Calu3 (cell line): ENCODE data around the gene GCDH.

DNA sequence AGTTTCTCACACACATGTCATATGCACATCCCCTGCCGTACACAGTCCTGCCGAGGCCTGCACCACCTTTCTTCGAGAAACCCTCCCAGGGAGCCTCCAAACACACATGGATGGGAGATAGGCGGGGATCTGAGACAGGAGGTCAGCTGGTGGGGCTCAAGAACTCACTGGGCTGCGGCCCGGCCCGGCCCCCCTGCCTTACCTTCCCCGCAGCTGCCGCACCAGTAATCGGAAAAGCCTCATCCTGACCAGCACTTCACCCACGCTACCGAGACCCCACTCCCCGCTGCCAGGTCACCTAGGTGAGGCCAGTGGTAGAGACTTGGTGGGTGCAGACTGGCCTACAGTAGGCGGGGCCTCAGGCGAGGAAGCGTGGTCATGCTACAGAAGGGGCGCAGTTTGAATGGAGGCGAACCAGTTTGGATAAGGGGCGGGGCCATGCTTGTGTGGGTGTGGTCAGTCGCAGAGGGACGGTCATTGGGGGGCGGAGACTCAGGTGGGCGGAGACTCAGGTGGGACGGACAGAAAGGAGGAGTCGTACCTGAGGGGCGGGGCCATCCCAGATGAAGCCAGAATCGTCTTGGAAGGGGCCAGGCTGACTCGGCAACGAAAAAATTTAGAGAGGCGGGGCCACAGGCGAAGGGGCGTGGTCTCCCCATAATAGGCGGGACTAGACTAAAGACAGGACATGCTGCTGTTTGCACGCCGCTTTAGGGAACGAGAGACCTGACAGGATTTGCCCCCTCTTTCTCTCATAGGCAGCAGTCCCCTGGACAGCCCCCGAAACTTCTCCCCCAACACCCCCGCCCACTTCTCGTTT lies 2.1 kb downstream of the MAST1 start:
- PRO-cap = no peak

GRCh38 chr19:12890133-12891403 lies at the start of gene GCDH:
TSS of gene GCDH (plus strand) at chr19:12891160.
- PRO-cap = unidirectional peak, minus-strand start at chr19:12890791; bidirectional peak, plus-strand start at chr19:12891180, minus-strand start at chr19:12890840

DNA sequence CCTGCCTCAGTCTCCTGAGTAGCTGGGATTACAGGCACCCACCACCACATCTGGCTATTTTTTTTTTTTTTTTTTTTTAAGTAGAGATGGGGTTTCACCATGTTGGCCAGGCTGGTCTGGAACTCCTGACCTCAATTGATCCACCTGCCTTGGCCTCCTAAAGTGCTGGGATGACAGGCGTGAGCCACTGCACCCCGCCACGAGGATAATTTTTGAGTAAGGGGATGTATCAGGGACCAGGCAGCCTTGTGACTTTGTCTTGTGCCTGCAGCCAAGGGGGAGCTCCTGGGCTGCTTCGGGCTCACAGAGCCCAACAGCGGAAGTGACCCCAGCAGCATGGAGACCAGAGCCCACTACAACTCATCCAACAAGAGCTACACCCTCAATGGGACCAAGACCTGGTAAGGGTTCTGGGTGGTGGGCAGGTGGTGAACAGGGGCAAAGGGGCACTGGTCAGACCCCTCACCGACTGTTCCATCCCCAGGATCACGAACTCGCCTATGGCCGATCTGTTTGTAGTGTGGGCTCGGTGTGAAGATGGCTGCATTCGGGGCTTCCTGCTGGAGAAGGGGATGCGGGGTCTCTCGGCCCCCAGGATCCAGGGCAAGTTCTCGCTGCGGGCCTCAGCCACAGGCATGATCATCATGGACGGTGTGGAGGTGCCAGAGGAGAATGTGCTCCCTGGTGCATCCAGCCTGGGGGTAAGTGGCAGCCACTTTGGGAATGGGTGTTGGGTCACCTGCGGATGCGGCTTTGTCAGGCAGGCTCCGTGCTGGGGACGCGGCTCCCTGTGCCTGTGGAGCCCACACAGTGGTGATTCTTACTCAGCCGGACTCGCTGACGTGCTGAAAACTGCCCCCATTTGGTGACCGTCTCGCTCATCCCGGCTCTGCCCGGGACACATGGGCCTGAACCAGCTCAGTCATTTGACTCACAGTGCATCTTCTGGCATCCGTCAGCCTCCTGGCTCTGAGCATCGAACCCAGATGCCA lies 5.1 kb downstream of the GCDH start:
- PRO-cap = no peak

- PRO-cap = no peak
Observed at GRCh38 chr19:12922581-12922926, 3.5 kb upstream of the SYCE2 start.

- PRO-cap = no peak
Observed at GRCh38 chr19:12996546-12997032, 1.3 kb downstream of the NFIX start.

DNA sequence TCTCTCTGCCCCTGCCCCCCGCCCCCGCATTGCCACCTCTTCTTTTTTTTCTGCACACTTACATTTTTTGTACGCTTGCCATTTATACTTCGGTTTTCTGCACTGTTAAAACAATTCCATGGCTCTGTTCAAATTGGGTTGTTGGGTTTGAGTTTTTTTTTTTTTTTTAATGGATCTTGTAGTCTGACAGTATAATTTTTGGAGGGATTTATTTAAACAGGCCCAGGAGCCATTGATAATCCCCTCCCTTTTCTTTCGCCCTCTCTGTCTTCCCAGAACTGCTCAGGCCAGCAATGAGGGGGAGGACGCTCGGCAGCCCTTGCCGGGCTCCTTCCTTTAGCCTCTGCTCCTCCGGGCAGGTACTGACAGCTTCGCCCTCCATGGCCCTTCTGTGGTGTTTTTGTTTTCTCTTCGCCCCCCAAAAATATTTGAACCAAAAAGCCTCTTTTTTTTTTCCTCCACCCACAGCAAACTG lies 21.3 kb downstream of the NFIX start:
- PRO-cap = no peak

- PRO-cap = no peak
Observed at GRCh38 chr19:13034024-13034667, 38.9 kb downstream of the NFIX start.

- PRO-cap = no peak
Observed at GRCh38 chr19:13051579-13052172, 51.0 kb downstream of the LYL1 start.

GRCh38 chr19:13053709-13054395 lies 48.8 kb downstream of the LYL1 start:
- PRO-cap = bidirectional peak, plus-strand start at chr19:13054099, minus-strand start at chr19:13053782

DNA sequence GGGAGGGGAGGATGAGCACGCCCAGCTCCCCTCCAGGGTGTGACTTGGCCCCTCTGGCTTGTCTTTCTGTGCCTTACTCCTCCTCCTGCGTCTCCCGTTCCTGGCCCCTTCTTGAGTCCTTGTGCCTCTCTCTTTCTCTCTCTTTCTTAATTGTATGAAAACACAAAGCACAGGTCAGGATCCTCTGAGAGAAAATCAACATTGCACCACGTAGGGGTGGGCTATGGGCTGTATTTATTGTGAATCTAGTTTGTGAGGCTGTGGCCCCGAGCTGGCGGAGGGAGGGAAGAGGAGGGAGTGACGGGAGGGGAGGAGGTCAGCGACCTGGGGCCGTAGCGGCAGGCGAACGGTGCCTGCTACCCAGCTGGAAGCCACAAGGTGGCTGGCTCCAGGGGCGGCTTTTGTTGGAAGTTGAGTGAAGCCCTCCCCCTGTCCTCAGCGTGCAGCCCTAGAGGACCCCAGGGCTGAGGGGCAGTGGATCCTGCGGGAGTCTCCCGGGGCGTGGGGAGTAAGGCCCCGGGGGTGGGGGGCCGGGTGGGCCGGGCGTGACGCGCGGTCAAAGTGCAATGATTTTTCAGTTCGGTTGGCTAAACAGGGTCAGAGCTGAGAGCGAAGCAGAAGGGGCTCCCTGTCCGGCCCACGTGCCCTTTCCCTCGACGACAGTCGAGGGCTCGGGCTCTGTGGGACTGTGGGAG lies 6.4 kb downstream of the LYL1 start:
- PRO-cap = no peak

DNA sequence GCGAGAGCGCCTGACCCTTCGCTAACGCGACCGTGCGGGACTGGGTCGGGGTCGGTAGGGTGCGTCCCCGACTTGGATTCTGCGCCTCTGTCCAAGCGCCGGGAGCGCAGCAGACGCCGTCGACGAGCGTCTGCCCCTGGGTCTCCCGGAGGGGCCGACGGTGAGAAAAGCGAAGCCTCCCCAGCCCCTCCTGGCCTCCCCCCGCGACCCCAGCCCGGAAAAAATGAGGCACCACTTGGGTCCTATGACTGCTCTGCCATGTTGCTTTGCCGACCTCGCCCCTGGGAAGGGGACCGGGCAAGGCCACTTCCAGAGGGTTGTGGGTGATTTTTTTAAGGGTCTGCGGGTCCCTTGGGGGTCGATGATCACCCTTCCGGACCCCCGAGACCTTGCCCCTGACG lies 3.9 kb downstream of the LYL1 start:
- PRO-cap = no peak

GRCh38 chr19:13153155-13153811 lies 3.1 kb downstream of the IER2 start:
- PRO-cap = bidirectional peak, plus-strand start at chr19:13153722, minus-strand start at chr19:13153387

DNA sequence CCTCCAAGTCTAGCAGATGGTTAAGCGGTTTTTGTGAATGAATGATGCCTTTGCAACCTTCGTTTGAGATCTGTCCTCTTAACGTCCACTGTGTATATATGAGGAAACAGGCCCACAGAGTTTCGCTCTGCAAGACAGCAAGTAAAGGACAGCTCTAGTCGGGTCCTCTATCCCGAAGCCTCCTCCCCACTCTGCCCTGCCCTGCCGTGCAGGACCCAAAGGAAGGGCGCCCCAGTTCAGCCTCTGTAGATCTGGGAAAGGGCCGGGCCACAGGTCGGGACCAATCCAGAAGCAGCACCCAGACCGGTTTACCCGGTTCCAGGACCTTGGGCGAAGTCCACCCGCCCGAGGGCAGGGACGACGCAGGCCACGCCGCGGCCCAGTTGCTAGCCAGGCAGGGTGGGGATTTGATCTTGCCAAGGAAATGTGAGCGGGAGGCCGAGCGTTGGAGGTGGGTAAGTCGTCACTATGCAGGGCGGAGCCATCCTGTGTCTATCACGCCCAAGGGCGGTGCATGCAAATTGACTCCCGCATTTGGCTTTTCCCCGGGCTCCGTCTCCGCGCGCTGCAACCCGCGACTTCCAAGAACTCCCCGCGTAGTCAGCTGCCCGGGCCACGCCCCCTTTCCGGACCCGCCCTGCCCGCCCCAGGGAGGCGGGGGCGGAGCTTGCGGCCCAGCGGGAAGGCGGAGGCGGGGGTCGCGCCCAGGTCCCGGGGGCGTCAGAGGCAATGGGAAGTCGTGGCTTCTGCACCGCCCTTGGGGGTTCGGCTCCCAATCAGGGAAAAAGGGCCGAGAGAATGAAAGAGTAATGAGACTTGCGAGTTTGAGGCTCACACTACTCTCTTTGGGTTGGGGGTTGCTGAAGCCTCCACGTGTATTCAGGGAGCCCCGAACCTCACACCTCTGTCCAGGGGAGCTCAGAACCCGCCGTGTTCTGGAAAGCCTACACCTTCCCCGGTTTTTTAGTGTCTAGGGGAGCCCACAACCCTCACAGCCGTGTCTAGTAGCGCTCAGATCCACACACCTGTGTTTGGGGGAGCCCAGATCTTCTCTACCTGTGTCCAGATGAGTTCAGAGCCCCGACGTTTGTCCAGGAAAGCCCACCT lies 12.7 kb downstream of the IER2 start:
- PRO-cap = bidirectional peak, plus-strand start at position 338 of the sequence, minus-strand start at position 193 of the sequence; bidirectional peak, plus-strand start at position 921 of the sequence, minus-strand start at position 569 of the sequence

DNA sequence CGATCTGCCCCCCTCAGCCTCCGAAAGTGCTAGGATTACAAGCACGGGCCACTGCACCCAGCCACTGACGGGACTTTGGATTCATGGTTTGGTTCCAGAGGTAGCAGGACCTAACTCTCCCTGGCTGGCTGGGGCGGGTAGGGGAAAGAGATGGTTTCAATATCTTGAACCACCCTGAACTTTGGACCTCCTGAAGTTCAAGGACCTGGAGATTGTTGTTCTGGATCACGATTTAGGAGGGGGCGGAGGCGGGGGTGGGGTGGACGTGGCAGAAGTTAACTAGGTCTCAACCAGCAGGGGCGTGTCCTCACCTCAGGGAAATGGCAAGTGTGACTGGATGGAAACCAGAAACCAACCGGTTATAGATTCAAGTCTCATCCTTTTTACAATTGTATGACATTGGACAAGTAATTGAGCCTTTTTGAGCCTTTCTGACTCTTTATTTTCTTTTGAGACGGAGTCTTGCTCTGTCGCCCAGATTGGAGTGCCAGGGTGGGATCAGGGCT lies 40.9 kb downstream of the IER2 start:
- PRO-cap = no peak

DNA sequence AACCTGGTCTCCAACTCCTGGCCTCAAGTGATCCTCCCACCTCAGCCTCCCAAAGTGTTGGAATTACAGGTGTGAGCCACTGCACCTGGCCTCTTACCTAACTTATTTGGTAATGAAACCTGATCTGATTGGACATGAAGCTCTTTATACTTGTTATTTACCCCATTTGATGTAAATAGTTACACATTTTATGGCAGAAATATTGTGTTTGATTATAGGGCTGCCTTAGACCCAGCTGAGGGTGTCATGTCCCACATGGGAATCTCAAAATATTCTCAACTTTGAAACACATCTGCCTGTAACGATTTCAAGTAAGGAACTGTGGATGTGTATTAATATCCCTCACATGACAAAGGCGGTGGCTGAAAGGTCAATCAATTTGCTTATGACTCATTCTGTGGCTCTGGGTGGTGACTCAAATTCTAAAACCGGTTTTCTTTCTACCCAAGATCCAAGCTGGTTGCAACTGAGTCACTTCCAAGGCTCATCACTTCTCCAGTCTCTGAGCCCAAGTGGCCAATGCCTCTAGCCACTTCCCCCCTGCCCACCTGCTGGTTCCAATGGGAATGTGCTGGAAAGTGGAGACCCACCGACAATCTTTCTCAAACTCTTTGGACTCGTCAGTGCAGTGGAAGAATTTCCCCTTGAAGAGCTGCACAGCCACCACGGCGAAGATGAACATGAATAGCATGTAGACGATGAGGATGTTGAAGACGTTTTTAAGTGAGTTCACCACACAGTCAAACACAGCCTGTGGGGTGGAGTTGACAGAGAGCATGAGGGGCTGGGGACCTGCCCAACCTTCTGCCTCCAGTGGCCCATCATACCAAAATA lies 110.9 kb downstream of the IER2 start:
- PRO-cap = bidirectional peak, plus-strand start at position 490 of the sequence, minus-strand start at position 321 of the sequence; unidirectional peak, plus-strand start at position 490 of the sequence

DNA sequence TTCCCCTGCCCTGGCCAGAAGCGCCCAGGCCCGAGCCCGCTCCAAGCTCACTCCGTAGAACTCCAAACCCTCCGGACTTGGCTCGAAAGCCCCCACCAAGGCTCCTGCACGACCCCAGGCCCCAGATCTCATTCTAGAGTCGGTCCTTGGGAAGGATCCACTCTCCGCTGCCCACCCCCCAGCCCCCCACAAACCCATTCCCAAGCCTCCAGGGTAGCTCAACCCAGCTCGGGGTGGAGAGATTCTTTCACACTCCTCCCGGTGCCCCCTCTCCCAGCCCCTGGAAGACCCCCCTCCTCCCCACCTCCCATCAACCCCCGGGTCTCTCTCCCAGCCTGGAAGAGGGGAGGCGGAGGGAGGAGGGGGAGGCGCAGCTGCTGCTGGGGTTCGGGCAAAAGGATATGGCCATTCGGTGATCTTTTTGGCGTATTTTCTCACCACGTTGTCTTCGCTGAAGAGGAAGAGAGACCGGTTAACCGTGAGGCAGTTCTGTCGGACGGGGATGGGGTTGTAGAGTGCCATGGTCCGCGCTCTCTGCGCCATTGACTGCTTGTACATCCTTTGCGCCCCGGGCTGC lies 662 bp downstream of the CACNA1A start:
- PRO-cap = no peak

GRCh38 chr19:13802906-13803474 lies 7.7 kb downstream of the ZSWIM4 start:
- PRO-cap = no peak

- PRO-cap = no peak
Observed at GRCh38 chr19:13830001-13831046, 35.1 kb downstream of the ZSWIM4 start.

DNA sequence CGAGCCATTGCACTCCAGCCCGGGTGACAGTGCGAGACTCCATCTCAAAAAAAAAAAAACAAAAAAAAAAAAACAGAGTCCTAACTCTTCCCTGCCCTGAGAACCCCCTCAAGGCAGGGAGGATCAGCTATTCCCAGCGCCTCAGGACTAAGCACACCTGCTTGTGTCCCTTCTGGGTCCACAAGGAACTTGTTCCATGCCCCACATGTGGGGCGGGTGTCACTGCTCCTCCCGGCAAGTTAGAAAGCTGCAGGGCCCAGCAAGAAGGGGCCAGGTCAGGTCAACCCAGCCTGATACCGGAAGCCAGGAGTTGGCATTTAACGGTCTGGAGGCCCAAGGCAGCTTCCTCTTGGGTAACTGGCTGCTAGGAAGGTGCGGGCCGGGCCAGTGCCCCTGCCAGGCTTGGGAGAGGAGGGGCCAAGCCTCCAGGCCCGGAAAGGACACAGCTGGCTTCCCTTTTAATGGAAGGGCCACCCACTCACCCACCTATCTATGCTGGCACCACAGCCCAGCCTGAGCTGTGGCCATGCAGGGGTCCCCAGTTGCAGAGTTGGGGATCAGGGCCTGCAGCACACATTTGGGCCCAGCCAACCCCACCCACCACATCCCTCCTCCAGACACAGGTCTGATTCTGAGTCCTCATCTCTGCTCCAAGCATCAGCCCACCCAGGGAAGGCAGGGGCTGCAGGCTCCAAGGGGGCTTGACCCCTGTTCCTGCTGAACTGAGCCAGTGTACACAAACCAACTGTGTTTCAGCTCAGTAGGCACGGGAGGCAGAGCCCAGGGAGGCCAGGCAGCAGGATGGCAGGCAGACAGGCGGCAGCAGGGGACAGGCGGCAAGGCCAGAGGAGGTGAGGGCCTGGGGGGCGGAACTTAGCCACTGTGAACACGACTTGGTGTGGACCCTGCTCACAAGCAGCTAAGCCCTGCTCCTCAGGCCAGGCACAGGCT lies 40.6 kb downstream of the ZSWIM4 start:
- PRO-cap = unidirectional peak, minus-strand start at position 887 of the sequence

DNA sequence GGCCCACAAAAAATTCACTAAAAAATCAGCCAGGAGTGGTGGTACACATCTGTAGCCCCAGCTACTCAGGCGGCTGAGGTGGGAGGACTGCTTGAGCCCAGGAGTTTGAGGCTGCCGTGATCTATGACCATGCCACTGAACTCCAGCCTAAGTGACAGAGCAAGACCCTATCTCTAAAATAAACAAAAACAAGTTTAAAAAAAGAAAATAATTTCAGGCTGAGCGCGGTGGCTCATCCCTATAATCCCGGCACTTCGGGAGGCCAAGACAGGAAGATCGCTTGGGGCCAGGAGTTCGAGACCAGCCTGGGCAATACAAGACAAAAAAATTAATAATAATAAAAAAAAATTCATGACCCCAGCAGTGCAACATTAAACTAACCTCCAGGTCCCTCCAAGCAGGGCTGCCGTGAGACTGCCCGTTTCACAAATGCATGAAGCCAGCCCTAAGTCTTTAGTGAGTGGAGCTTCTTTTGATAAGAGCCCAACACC lies 38.7 kb upstream of the NANOS3 start:
- PRO-cap = no peak